ENCODE results near the genes CSMD2 and KIAA0319L.

GRCh38 chr1:33220814-33221477 lies 35.3 kb upstream of the ZNF362 start:
- PRO-cap = no peak

GRCh38 chr1:33322002-33322558 lies 1.2 kb upstream of the A3GALT2 start:
- PRO-cap = no peak

GRCh38 chr1:33333521-33334624 lies 13.0 kb upstream of the A3GALT2 start:
- PRO-cap = unidirectional peak, plus-strand start at chr1:33334186

DNA sequence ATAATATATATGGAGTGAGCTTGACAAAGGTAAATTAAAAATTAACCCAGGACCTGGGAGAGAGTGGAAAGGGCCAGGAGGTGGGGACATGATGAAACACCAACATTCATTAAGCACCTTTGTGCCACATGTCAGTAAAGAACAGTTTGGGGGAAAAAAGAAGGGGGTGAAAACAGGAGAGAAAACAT lies 26.4 kb upstream of the A3GALT2 start:
- PRO-cap = no peak

DNA sequence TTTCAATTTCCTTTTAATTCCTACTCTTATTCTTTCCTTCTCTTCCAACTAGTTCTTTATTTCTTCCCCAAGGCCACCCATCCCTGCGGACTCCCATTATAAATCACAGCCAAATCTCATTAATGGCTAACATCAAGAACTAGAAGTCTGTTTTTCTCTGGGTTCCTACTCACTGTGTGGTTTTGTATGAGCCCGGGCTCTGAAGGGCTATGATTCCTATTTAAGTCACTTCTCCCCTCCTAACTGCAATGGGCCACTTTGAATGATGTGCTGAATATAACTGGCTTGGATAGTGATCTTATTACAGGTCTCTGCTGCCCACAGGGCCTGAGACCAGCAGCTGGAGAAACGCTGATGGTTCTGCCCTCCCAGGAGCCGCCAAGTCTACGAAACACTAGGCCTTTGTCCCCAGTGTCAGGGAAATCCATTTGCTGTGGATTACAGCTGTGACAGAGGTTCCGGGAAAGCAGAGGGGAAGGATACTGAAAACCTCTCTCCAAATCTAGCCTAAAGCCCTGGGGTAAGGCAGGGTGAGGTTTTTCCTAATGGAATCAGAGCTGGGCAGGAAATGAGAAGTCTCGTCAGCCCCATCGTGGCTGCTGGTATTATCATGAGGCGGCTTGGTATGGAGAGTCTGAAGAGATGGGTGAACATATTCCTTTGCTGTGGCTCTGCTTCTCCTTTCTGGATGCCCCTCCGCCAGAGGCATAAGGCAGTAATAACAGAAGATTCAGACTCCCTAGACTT lies 48.3 kb downstream of the PHC2 start:
- PRO-cap = no peak

- PRO-cap = unidirectional peak, minus-strand start at chr1:34165230
Measured at GRCh38 chr1:34164630-34165487, at the start of gene CSMD2. TSS of gene CSMD2 (minus strand) at chr1:34165230.

GRCh38 chr1:34844148-34844844 lies 15.3 kb downstream of the SMIM12 start:
- PRO-cap = no peak

DNA sequence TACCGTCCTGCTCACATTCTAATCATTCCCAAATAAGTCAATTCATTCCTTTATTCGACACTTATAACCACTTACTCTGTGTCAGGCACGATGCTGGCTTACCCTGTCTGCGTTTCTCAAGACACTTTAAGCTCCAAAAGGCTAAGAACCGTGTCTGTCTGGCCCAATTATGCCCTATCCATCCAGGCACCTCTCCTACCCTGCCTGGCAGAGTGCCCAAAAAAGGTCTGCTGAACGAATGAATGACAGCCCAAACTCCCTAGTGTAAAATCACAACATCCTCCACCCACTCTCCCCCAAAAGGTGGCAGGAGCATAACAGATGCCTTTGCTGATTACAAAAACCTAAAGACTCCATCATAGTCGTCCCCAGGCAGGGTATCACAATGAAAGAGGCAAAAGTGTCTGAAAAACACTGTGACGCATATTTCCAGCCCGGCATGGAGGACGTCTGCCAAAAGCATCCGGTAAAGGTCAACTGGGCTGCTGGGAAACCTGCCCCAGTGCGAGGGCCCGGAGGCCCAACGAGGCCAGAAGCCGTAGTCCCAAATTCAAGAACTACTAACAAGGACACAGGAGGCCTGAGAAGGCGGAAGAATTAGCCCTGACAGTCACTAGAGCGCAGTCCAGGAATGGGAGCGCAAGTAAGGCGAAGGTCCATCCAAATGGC lies 677 bp downstream of the SMIM12 start:
- PRO-cap = no peak

DNA sequence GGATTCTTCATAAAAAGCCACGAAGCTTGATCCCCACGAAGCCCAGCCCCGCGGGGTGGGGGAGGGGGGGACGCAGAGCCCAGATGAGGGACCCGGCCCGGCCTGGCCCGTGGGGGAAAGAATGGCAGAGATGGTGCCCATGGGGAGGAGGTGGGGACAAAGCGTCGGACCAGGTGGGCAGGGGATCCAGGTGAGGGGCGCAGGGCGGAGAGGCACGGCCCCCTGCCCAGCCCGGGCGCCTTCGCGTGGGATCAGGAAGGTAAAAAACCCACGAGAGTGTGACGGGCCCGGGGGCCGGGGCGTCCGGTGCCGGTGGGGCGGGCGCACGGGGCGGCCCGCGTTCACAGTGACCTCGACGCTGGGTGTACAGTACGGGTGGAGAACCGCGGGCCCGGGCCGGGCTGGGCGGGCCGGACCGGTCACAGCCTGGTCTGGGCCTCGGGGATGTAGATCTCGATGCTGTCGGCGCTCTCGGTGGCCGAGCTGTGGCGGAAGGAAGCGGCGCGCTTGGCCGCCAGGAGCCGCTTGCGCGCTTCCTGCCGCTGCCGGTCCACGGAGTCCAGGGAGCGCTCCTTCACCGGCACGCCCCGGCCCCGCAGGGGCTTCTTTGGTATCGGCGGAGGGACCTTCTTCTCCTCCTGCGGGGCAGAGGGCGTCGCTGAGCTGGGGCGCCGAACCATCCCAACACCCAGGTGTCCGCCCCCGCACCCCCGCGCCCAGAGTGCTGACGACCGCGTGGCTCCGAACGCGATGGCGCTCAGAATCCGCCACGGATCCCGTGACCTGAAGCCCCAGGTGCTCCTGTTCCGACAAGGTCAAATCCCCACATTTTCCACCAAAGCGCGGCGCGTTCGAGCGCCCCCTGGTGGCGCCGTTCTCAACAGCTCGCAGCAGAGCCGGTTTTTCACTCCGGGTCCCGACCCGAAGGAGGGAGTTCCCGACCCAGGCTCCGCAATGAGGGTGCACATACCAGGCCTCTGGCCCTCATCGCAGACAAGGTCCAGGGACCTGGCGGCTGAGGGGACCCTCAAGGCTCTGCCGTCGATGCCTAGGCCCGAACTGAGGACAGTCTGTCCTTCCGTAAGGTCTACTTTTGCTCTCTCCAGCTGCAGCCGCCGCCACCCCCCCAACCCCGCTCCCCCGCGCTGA lies 6.5 kb upstream of the SMIM12 start:
- PRO-cap = no peak

DNA sequence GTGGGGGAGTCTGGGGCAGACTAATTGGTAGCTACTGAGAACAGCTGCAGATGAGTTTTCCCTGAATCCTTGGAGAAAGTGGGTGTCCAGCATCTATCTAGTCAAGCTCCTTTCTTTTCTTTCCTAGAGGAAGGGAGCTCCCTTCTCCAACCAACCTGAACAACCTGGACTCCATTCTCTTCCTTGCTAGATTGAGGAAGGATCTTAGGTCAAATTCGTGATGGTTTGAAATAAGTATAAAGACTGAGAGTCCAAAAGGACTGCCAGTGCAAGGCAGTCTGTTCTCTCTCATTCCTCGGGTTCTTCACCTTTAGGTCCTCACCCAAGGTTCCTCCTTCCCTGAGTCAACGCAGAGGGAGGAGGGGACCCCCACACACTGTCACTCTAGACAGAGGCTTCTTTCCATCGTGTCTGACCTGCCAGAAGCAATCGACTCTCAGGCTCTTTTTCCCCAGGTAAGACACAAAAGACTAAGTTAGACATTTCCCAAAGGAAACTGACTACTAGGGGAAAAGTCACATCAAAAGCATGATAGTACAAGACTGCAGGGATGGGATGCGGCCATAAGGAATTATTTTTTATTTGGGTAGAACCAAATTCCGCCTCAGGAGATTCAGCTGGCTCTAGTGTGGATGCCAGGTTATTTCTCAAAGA lies 12.2 kb downstream of the TMEM35B start:
- PRO-cap = no peak

- PRO-cap = no peak
Measured at GRCh38 chr1:35176388-35176649, 16.6 kb downstream of the SFPQ start.

GRCh38 chr1:35181437-35181856 lies 11.5 kb downstream of the SFPQ start:
- PRO-cap = no peak

- PRO-cap = no peak
Measured at GRCh38 chr1:35181857-35182710, 10.9 kb downstream of the SFPQ start.

DNA sequence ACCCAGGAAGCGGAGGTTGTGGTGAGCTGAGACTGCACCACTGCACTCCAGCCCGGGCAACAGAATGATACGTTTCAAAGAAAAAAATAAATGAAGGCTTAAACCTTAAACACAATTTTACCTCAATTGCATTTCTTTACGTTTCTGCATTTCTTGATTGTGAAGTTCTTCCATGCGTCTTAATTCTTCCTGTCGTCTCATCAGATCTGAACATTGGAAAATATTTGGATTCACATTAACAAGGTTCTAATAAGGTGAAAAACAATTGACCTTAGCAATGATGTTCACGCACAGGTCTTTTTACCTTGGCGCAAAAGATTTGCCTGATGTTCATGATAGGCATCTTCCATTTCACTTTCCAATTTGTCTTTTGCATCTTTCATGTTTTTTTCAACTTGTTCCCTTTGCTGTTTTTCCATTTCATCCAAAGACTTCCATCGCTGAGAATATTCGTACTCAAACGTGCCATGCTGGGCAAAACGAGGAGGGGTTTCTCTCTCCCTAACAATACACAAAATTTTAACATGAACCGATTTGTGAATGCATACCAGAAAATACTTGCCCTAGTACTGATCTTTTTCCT lies 4.0 kb downstream of the SFPQ start:
- PRO-cap = no peak

- PRO-cap = unidirectional peak, plus-strand start at chr1:35192187
Measured at GRCh38 chr1:35191606-35192316, 1.2 kb downstream of the SFPQ start.

DNA sequence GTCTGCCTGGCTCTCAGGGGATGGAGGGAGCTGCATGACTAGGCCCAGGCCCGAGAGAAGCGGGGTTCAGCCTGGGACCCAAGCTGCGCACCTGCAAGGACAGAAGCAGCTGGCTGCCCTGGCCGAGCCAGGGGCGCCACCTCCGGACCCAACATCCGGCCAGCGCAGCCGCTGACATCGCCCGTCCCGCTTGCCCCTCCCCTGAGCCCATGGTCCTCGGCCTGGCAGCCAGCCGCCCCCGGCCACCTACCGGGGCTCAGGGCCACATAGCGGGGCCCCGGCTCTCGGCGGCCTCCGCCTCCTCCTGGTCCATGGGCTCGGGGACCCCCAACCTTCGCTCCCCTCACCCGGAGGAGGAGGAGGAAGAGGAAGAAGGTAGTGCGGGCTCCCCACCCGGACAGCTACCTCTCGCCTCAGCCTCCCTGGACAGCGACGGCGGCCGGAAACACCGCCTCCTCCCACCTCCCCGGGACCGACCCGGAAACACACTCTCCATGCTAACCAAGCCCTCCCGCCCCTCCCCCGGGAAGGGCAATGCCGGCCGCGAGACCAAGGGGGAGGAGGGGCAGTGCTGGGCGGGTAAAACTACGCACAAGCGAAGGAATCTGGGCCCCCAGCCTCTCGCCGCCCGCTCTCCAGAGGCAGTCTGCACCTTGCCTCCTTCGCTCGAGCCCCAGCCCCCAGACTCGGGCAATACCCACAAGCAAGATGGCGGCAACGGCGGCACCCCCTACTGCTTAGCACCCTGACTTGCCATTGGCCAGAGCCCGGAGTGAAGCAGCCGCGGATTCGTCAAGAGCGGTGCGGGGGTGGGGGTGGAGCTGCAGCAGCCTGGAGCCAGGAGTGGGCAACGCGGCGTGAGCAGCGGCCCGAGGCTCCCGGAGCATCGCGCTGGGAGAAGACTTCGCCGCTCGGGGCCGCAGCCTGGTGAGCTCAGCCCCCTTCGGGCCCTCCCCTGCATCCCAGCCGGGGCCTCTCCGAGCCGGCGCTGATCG lies at the start of gene KIAA0319L:
KIAA0319L (minus strand) TSS at position 447 of the 995 bp plus-strand sequence.
- PRO-cap = unidirectional peak, minus-strand start at position 474 of the sequence; bidirectional peak, plus-strand start at position 881 of the sequence, minus-strand start at position 636 of the sequence

GRCh38 chr1:35809903-35810519 lies 2.2 kb downstream of the AGO4 start:
- PRO-cap = no peak

DNA sequence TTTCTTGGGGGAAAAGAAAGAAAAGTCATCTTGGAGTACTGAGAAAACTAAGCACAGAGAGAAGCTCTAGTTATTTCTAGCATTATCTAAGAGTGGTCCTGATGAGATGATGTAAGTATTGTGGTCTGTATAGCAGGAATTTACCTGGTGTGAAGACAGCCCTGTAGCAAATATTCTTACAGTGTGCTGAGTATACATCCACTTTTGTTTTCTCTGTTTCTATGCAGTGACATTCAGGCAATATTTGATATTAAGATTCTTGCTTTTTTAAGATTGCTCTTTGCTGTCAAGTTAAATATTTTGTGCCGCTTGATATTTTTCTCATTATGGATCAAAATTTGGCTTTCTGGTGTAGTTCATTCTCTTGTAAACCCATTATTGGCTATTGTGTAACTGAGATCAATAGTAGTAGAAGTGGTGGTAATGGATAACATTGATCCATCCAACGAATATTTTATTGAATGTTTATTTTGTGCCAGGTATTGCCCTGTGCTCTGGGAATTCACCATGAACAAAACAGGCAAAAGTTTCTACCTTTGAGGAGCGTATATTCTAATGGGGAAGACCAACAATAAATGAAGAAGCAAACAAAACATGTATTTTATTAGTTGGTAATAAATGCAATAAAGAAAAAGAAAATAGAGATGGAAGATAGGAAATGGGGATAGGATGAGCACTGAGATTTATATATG lies 9.8 kb downstream of the AGO4 start:
- PRO-cap = no peak

GRCh38 chr1:35850774-35851275 lies 32.2 kb upstream of the AGO1 start:
- PRO-cap = no peak

DNA sequence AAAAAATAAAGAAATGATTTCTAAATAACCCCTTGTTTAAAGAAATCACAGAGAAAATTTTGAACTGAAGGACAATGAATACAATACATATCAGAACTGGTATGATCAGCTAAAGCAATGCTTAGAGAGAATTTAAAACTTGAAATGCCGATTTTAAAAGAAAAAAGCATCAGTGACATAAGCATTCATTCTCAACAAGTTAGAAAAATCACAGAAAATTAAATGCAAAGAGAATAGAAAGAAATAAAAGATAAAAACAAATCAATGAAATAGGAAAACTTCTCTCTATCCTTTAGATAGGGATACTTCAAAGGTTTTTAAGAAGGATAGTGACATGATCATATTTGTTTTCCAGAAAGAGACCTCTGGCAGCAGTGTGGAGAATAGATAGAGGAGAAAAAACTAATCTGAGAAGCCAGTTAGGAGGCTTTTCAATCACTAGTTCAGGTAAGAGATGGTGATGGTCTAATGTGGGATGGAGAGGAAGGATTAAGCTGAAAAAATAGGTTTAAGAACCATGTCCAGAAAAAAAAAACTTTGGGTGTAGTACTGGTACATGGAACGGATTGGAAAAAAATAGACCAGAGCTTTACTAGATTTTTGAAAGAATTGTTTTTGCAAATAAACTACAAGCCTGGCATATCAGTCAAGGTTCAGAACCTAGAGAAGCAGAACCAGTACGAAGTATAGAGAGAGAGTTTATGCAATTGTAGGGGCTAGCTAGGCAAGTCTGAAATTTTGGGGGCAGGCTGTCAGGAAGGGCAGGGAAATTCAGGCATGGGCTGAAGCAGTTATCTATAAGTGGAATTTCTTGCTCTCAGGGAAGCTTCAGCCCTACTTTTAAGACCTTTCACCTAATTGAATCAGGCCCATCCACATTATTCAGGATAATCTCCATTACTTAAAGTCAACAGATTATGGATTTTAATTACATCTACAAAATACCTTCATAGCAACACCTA lies 51.6 kb downstream of the AGO3 start:
- PRO-cap = no peak